ENCODE measurements around a stretch of chr14.

DNA sequence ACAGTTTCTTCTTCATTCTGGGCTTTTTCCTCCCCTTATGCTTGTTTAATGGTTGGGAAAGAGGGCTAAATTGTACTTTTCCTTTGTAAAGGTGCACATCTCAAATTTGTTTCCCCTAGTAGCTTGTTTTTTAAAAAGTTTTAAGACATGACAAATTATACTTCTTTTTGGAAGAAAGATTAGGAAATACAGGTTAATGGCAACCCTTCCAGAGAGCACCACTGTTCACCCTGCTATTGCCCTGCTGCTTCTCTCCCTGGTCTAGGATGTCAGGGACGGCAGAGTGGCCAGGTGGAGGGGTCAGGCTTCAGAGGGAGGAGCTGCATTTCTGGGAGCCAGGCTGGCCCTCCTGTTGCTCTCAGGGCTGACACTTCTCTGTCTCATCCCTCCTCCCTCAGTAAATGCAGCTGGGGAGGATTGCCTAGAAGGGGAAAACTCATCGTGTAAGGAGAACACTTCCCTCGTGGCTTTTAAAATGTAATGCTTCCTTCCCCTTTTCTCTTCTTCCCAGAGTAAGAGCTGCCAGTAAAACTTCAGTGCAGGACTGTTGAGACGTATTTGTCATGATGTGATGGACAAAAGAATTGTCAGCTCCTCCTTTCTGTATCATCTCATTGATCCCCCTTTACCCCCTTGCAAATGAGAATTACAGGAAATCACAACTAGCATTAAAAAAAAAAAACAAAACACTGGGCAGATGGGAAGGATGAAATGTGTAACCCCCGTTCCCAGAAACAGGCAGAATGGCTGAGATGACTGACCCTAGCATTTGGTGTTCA is 20.8 kb downstream of the SUSD6 start:
- RRBS, result no CpG with 5 or more reads among the region's 5 CpGs

GRCh38 chr14:69636051-69637080 is 25.0 kb downstream of the SUSD6 start:
- RRBS, result no CpG with 5 or more reads among the region's 7 CpGs

GRCh38 chr14:69652708-69653623 is 41.6 kb downstream of the SUSD6 start:
- RRBS, result no CpG with 5 or more reads among the region's 12 CpGs

DNA sequence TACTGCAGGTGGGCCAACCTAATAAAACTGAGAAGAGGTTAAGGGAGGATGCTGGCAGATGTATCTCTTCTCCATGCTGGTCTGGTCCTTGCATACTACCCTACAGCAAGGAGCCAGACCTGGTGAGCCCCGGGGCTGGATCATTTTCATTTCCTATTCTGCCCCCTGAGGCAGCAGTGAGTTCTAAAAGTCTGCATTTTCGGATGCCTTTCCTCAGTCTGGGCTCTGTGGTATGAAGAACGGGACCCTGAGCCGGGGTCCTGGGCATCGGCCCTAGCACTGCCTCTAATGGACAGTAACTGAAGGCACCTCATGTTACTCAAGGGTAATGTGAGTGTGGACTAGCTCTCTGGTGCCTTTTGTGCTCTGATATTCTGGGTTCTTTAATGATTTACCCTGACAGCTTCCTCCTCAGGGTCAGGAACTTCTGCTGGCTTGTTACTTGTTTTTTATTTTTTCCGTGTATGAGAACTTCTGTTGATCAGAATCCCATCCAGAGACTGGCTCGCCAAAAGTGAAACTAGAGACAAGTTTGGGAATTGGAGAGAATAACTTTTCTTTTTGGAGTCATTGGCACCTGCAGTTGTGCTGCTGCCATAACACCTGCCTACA is 62.2 kb downstream of the SUSD6 start:
- RRBS, result no CpG with 5 or more reads among the region's 7 CpGs

DNA sequence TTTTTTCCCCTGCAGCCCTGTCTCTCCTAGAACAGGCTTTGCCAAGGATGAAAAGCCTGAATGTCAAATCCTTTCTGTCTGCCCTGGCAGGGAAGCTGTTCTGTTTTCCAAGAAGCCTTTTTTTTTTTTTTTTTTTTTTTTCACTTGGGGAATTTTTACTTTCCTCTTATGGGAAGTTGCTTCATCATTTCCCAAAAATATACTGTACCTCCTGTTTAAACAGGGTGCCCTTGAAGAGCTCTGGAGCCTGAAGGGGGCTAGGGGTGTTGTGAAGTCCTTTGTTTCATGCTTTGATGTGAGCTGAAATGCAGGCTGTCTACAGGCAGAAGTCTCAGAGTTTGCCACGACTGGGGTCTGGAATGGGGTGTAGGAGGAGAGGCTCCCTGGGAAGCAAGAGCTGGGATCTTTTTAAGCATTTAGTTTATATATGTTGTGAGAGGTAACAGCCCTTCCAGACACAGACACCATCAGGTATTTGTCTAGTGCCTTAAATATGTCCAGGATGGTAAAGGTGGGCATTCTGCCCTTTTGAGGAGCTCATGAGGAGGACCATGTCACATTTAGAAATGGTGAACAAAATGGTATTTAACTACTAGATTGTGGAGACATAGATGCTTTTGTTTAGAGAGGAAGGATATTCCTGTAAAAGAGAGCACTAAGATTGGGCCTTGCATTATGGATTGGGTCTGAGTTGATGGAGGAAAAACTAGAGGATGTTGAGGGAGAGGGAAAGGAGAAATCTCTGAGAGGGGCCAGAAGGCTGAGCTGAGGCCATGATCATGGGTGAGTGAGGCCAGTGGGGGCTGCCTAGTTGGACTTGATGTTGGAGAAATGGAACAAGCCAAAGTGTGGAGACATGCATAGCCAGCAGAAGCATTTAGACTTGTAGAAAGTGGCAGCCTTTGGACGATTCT is 71.7 kb downstream of the SUSD6 start:
- RRBS, result no CpG with 5 or more reads among the region's 2 CpGs

DNA sequence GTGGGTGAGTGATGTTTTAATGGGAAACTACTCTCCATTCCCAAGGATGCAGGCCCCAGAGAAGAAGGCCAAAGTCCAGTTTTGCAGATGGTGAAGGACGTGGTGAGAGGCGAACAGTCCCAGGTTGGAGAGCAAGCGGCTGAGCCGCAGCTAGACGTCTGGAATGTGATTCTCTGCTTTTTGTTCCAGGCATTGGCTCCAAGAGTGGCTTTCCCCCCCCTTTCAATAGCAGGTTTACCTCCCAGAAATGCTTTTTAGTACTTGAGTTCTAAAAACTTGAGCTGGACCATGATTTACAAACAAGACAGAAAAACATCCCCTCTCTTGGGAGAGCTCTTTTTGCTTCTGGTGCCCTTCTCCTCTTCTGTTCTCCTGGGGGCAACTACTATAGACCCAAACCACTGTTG is 64.3 kb downstream of the SMOC1 start:
- RRBS, result no CpG with 5 or more reads among the region's 5 CpGs

- RRBS, result no CpG with 5 or more reads among the region's 20 CpGs
Observed at GRCh38 chr14:70344951-70345726, 14.3 kb downstream of the COX16 start.

DNA sequence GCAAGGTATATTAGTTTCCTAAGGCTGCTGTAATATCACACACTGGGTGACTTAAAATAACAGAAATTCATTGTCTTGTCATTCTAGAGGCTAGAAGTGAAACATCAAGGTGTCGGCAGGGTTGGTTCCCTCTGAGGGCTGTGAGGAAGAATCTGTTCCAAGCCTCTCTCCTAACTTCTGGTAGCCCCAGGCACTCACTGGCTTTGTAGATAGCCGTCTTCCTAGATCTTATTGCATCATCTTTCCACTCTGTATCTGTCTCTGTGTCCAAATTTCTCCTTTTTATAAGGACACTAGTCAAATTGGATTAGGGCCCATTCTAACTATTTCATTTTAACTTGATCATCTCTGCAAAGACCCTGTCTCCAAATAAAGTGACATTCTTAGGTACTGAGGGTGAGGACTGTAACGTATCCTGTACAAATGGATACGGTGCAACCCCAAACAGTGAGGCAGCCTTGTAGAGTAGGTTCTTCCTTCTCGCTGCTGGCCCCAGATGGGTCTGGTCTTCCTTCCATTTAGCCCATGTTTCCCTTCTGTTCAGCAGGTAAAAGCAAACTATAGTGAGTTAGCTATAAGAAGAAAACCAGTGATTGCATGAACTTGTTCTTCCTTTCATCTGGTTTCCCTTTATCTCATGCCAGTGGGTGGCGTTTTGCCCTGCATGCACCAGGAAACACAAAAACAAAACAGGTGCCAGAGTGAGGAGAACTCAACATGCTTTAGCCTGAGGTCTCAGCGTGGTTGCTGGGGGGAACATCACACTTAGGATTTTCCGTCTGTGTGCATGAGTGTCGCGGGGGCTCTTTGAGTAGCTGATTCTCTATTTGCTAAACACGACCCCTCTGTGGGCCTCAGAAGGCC is 19.5 kb downstream of the TTC9 start:
- RRBS, result no CpG with 5 or more reads among the region's 11 CpGs

GRCh38 chr14:70708778-70709599 is 67.3 kb downstream of the TTC9 start:
- RRBS, result no CpG with 5 or more reads among the region's 15 CpGs

GRCh38 chr14:70780461-70781237 is 28.7 kb downstream of the MAP3K9 start:
- RRBS, result no CpG with 5 or more reads among the region's 9 CpGs

DNA sequence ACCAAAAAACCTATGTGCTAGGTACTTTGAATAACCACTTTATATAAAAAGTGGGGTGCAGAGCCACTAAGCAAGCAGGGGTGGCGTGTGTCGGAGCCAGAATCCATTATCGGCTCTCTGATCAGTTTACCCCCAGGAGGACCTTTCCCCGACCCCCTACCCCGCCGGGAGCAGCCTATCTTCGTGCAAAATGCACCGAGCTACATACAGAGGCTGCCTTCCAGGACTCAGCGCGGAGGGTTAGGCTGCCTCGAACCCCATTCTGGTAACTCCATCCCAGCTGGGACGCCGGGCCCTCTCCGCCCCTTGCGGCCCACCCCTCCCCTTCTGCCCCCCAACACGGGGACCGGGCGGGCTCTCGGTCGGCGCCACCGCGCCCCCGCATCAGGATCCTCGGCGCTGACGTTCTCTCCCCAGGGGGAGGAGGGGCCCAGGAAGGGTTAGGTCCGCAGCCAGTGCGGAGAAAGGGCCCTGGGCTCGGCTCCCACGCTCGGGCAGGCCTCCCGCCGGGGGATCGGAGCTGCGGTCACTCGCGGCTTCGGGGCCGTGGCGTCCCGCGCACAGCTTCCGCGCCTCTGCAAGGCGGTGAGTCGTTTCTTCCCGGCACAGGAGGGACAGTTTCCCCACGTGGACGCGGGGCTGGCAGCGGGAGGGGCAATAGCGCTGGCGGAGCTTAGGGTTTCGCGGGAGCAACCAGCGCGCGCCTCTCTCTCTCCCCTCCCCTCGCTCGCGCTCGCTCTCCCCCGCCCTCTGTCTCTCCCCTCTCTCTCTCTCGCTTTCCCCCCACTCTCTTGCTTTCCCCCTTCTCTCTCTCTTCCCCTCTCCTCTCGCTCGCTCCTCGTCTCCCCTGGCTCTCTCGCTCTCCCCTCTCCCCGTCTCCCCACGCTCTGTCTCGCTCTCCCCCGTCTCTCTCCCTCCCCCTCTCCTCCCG is 12.5 kb upstream of the MAP3K9 start:
- RRBS, result 1% methylated on average over 16 of the region's 74 CpGs

- RRBS, result no CpG with 5 or more reads among the region's 6 CpGs
Observed at GRCh38 chr14:70882880-70883599, 24.2 kb upstream of the PCNX1 start.

GRCh38 chr14:70886228-70886673 is 21.0 kb upstream of the PCNX1 start:
- RRBS, result no CpG with 5 or more reads among the region's 5 CpGs

GRCh38 chr14:70973011-70973881 is 66.0 kb downstream of the PCNX1 start:
- RRBS, result no CpG with 5 or more reads among the region's 3 CpGs

GRCh38 chr14:70988245-70988831 is 81.1 kb downstream of the PCNX1 start:
- RRBS, result no CpG with 5 or more reads among the region's 10 CpGs

GRCh38 chr14:70999133-70999782 is 92.0 kb downstream of the PCNX1 start:
- RRBS, result no CpG with 5 or more reads among the region's 1 CpG

GRCh38 chr14:71103340-71103631 is 196.0 kb downstream of the PCNX1 start:
- RRBS, result no CpG with 5 or more reads among the region's 4 CpGs

DNA sequence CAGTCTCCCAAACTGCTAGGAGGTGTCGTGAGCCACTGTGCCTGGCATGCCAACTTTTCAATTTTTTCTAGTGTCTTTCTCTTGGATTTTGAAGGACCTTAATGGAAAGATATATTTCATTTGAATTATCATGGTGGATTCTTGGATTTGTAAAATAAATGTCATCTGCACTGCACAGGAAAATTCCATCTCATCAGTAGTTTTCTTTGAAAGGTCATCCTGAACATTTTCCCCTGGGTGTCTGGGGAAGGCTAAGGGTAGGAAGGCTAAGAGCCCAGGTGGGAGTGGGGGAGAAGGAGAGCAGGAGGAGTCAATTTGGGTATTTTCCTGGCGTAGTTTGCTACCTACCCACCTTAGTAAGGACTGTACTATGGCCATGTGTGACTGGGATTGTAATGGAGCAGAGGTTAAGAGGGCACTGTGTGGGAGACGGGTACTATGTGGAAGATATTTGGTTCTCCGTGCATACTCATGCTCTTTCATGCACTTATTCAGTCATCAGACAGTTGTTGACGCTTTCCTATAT is 24.6 kb downstream of the SIPA1L1 start:
- RRBS, result no CpG with 5 or more reads among the region's 5 CpGs

DNA sequence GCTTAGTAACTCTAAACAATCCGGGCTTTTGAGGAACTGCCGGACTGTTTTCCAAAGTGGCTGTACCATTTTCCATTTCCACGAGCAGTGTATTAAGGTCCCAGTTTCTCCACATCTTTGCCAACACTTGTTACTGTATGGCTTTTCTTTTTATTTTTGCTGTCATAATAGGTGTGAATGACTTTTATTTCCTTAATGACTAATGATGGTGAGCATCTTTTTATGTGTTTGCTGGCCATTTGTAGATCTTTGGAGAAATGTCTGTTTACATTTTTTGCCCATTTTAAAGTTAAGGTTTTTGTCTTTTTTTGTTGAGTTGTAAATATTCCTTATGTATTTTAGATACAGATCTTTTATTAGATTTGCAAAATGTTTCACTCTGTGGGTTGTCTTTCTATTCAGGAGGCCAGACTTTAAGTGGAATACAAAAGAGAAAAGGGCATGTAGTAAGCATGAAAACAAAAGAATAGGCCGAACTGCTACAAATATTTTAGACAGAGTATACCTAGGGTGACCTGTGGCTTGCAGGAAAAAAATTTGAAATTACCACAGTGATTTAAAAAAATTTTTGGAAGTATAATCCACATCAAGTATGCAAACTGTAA is 27.4 kb downstream of the SIPA1L1 start:
- RRBS, result no CpG with 5 or more reads among the region's 4 CpGs

Data from retinal pigment epithelial cell (primary cell).